K562 (cell line): ENCODE measurements around the gene C2orf68.

DNA sequence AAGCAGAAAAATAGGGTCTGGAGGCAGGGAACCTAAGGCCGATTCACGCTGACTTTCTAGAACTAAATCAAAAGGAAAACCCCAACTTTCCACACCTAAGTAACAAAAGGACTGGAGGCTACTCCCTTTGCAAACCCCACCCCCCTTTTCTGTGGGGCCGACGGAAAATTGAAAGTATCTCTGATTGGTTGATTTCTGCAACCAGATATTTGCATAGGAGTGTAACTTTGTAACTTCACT is 19.2 kb downstream of the TMSB10 start:
- RAMPAGE, long total RNA = no peak
- RRBS = no CpG with 5 or more reads among the region's 4 CpGs
PRO-cap:
- standard = no peak
- CoPRO, capped RNA only, 2 experiments = no peak in any of the 2 experiments
- CoPRO, capped and uncapped RNA, 2 experiments = no peak in any of the 2 experiments
- CoPRO, uncapped RNA only, 2 experiments = no peak in any of the 2 experiments
CAGE:
- cytosol, long polyA plus RNA = no peak
- long polyA plus RNA = no peak
- nucleolus, long total RNA = no peak
- nucleus, long polyA plus RNA = no peak

DNA sequence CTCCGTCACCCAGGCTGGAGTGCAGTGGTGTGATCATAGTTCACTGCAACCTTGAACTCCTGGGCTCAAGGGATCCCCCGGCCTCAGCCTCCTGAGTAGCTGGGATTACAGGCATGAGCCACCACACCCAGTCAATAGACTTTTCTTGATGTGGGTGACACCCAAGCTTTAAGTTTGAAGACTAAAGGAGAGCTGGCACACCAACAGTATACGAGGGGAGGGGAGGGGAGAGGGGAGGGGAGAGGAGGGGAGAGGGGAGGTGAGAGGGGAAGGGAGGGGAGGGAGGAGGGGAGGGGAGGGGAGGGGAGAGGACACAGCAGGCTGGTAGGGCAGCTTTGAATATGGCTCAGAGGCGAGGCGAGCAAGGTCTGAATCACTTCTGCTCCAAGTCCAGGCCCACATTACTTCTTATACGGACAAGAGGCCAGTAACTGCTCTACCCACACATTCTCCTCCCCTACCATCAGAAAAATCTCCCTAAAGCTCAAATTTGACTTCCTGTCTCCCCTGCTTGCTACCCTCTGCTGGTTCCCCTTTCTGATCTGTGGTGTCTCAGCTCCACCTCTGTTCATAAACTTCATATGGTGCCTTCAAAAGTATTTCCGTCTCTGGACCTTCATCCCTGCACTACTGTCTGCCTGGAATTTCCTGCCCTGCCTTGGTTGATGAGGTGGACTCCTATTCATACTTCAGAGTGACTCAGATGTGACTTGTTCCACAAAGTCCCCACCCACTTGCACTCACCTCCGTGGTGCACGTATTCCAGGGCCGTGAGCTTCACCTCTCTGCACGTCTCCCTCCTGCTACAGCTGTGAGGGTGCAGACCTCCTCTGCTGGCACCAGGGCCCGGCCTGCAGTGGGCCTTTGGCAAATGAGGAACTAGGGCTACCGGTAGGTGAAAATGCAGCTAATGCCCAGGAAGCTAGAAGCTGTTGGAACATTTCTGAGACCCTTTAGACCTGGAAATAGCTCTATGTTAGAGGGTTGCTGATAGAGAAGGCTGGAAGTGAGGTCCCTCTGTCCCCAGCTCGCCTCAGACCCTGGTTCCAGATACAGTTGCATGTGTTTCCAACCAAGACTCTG is 24.7 kb upstream of the KCMF1 start:
- RAMPAGE, long total RNA = no peak
- RRBS = 57% methylated on average over 1 of the region's 14 CpGs
PRO-cap:
- standard = no peak
- CoPRO, capped RNA only, 2 experiments = no peak in any of the 2 experiments
- CoPRO, capped and uncapped RNA, 2 experiments = no peak in any of the 2 experiments
- CoPRO, uncapped RNA only, 2 experiments = no peak in any of the 2 experiments
CAGE:
- cytosol, long polyA plus RNA = no peak
- long polyA plus RNA = no peak
- nucleolus, long total RNA = no peak
- nucleus, long polyA plus RNA = no peak

DNA sequence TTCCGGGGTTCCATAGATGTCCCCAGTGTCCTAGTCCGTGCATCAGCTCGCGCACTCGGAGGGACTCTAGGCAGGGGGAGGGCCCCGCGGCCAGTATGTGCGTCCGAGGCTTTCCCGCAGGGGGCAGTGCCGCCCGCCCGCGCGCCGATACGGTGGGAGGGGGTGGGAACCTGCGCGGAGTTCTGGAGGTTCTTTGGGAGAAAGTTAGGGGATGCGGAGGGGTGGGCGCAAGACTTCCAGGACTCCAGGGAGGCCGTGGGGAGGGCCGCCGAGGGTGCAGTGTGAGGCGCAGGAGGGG is 355 bp upstream of the TCF7L1 start:
- RAMPAGE, long total RNA = no peak
- RRBS = no CpG with 5 or more reads among the region's 25 CpGs
PRO-cap:
- standard = no peak
- CoPRO, capped RNA only, 2 experiments = no peak in any of the 2 experiments
- CoPRO, capped and uncapped RNA, 2 experiments = no peak in any of the 2 experiments
- CoPRO, uncapped RNA only, 2 experiments = no peak in any of the 2 experiments
CAGE:
- cytosol, long polyA plus RNA = no peak
- long polyA plus RNA = no peak
- nucleolus, long total RNA = no peak
- nucleus, long polyA plus RNA = no peak

DNA sequence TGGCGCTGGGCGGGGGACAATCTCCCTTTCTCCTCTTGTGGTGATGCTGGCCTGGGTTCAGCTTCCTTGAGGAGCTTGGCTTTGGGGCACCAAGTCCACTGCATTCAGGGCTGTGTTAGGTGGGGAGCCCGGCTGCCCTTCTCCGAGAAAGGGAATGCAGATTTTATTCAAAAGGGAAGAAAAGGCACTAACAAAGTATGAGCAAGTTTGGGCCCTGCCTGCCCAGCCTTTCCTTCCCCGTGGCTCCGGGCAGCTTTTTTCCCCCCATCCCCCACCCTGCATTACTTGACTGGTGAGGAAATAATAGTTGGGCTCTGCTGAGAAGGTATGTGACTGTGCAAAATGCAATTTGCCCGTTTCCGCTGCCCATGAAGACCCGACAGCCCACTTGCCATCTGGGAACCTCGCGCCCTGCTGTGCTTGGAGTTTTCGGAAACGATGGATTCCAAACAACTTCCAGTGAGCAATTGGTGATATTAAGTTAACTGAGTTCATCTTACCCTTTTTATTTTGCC is 82.9 kb downstream of the TCF7L1 start:
- RAMPAGE, long total RNA = no peak
- RRBS = no CpG with 5 or more reads among the region's 13 CpGs
PRO-cap:
- standard = no peak
- CoPRO, capped RNA only, 2 experiments = no peak in any of the 2 experiments
- CoPRO, capped and uncapped RNA, 2 experiments = no peak in any of the 2 experiments
- CoPRO, uncapped RNA only, 2 experiments = no peak in any of the 2 experiments
CAGE:
- cytosol, long polyA plus RNA = no peak
- long polyA plus RNA = no peak
- nucleolus, long total RNA = no peak
- nucleus, long polyA plus RNA = no peak

GRCh38 chr2:85255839-85256745 is 71.7 kb downstream of the TGOLN2 start:
- RAMPAGE, long total RNA = no peak
- RRBS = 7% methylated on average over 4 of the region's 23 CpGs
PRO-cap:
- standard = no peak
- CoPRO, capped RNA only, 2 experiments = no peak in any of the 2 experiments
- CoPRO, capped and uncapped RNA, 2 experiments = no peak in any of the 2 experiments
- CoPRO, uncapped RNA only, 2 experiments = no peak in any of the 2 experiments
CAGE:
- cytosol, long polyA plus RNA = no peak
- long polyA plus RNA = no peak
- nucleolus, long total RNA = no peak
- nucleus, long polyA plus RNA = no peak

DNA sequence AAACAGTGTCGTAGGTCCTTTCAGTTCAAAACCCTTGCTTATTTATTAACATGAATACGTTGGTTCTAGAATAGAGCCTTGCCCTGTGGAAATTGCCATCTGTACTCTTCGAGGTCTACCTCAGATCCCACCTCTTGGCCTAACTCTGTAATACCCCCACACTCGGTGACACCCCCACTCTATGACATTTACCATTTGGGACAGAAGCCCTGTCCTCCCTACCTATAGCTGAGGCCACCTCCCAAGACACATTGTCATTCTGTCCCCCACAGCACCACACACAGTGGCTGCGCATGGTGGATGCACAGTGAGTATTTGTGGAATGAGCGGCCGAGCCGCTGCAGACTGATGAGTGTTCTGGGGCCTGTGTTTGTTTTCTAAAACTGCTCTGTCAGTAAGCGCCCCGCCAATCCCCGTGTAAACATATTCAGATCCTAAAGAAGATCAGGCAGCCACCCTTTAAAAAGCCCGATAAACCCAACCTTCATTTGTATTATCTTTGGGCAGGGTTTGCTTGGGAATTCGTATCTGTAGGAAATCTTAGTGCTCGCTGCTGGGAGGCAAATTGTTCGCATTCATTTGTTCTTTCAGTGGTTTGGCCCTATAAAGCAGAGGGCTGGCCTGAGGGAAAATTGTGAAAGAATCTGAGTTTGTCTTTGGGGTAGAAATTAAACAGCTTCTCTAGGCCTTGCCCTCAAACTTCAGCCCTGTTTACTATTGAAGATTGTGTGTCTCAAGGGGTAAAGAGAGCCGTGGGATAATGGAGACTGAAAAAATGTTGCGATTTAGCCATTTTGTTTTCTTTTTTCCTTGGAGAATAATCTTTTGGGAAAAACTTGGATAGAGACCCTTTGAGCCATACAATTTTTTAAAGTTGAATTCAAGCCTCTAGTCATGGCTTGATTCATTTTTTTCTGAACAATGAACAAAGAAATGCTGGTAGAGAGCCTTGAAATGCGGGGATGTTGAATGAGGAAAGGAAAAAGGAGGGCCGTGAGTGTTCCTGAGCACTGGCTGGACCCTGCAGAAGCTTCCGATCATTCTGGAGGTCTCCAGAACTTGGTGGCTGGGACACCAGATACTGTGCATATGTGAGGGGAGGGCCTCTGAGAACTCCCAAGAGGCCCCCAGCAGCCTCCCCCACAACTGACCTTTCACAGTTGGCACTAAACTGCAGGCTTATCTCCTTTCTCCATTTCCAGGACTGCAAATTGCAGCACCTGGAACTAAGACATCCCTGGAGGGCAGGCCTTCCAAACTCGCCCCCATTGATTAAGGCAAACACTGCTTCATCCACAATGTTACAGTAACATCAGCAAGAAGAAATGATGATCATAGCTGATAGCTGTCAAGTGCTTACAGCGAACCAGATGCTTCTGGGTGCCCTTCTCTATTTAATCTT is 68.4 kb downstream of the TGOLN2 start:
- RAMPAGE, long total RNA = no peak
- RRBS = no CpG with 5 or more reads among the region's 22 CpGs
PRO-cap:
- standard = no peak
- CoPRO, capped RNA only, 2 experiments = no peak in any of the 2 experiments
- CoPRO, capped and uncapped RNA, 2 experiments = no peak in any of the 2 experiments
- CoPRO, uncapped RNA only, 2 experiments = no peak in any of the 2 experiments
CAGE:
- cytosol, long polyA plus RNA = no peak
- long polyA plus RNA = no peak
- nucleolus, long total RNA = no peak
- nucleus, long polyA plus RNA = no peak

DNA sequence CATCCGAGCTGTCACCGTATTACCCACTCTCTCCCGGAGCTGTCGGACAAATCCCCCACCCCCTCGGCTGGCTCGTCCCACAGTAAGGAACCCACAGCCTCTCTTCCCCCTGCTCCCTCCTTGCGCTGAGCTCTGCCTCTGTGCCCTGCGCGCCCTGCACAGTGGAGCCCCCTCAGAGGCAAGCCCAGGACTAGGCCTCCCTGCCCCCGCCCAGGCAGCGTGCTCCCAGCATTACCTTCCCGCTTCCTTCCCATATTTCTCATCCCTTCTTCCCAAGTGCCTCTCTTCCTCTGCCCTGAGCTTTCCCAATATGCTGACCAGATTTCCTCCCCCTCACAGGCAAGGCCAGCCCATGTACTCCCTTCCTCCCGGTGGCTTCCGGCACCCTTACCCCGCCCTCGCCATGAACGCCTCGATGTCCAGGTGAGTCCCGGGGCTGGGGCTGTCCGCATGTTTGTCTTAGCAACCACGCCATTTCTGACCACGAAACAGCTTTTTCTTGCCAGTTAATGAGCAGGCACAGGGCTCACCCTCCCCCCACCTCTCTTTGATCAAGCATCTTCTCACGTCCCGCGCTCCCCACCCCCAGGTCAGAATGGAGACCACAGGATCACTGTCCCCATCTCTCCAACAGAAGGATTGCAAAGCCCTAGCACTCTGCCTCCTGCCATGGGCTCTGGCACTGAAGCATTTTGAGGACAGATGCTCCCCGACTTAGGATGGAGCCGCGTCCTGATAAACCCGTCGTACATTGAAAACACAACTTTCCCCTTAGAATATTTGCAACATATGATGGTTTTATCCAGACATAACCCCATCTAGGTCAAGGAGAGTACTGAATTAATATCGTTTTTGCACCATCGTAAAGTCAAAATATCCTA is 23.6 kb downstream of the TGOLN2 start:
- RAMPAGE, long total RNA = no peak
- RRBS = 20% methylated on average over 9 of the region's 32 CpGs
PRO-cap:
- standard = no peak
- CoPRO, capped RNA only, 2 experiments = no peak in any of the 2 experiments
- CoPRO, capped and uncapped RNA, 2 experiments = no peak in any of the 2 experiments
- CoPRO, uncapped RNA only, 2 experiments = no peak in any of the 2 experiments
CAGE:
- cytosol, long polyA plus RNA = no peak
- long polyA plus RNA = no peak
- nucleolus, long total RNA = no peak
- nucleus, long polyA plus RNA = no peak

- RAMPAGE, long total RNA = no peak
- RRBS = no CpG with 5 or more reads among the region's 10 CpGs
PRO-cap:
- standard = no peak
- CoPRO, capped RNA only, 2 experiments = no peak in any of the 2 experiments
- CoPRO, capped and uncapped RNA, 2 experiments = no peak in any of the 2 experiments
- CoPRO, uncapped RNA only, 2 experiments = peak in 2 of 2 experiments; most common minus-strand start chr2:85323711 (in 1)
CAGE:
- cytosol, long polyA plus RNA = no peak
- long polyA plus RNA = no peak
- nucleolus, long total RNA = no peak
- nucleus, long polyA plus RNA = no peak
These were observed 4.2 kb downstream of the TGOLN2 start for GRCh38 chr2:85323447-85324154.

GRCh38 chr2:85546644-85547633 is 8.0 kb downstream of the MAT2A start:
- RAMPAGE, long total RNA = no peak
- RRBS = no CpG with 5 or more reads among the region's 3 CpGs
PRO-cap:
- standard = no peak
- CoPRO, capped RNA only, 2 experiments = no peak in any of the 2 experiments
- CoPRO, capped and uncapped RNA, 2 experiments = no peak in any of the 2 experiments
- CoPRO, uncapped RNA only, 2 experiments = peak in 2 of 2 experiments; most common plus-strand start chr2:85546807 (in 1); most common minus-strand start chr2:85546804 (in 1)
CAGE:
- cytosol, long polyA plus RNA = no peak
- long polyA plus RNA = no peak
- nucleolus, long total RNA = no peak
- nucleus, long polyA plus RNA = no peak

DNA sequence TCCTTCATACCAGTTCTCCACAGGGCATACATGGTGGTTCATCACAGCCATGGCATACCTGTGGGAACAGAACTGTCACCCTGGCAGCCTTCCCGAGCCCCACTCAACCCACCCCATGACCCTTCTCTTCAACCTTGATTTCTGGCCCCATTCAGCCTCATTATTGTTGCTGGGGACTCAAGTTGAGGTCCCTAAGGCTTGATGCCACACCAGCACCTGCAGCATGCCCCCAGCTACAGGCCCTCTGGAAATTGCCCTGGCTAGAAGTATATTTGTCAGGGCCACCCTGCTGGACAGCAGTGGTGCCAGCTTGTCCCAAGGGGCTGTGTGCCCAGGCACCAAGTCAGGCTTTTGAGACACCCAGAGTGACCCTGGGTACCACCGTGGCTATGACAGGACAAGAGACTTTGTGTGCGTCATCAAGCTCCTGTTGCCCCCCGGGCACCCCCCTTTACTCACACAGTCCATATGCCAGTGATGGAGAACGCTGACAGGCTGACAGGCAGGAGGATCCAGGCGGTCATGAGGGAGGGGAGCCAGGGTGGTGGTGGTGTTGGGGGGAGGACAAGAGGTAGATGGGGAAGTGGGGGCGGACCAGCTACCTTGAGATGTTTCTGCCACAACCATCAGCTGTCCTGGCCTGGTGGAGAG is 948 bp downstream of the TMEM150A start:
- RAMPAGE, long total RNA = no peak
- RRBS = no CpG with 5 or more reads among the region's 7 CpGs
PRO-cap:
- standard = no peak
- CoPRO, capped RNA only, 2 experiments = no peak in any of the 2 experiments
- CoPRO, capped and uncapped RNA, 2 experiments = no peak in any of the 2 experiments
- CoPRO, uncapped RNA only, 2 experiments = peak in 1 of 2 experiments; most common plus-strand start position 269 of the sequence (in 1); most common minus-strand start position 32 of the sequence (in 1)
CAGE:
- cytosol, long polyA plus RNA = no peak
- long polyA plus RNA = no peak
- nucleolus, long total RNA = no peak
- nucleus, long polyA plus RNA = no peak

DNA sequence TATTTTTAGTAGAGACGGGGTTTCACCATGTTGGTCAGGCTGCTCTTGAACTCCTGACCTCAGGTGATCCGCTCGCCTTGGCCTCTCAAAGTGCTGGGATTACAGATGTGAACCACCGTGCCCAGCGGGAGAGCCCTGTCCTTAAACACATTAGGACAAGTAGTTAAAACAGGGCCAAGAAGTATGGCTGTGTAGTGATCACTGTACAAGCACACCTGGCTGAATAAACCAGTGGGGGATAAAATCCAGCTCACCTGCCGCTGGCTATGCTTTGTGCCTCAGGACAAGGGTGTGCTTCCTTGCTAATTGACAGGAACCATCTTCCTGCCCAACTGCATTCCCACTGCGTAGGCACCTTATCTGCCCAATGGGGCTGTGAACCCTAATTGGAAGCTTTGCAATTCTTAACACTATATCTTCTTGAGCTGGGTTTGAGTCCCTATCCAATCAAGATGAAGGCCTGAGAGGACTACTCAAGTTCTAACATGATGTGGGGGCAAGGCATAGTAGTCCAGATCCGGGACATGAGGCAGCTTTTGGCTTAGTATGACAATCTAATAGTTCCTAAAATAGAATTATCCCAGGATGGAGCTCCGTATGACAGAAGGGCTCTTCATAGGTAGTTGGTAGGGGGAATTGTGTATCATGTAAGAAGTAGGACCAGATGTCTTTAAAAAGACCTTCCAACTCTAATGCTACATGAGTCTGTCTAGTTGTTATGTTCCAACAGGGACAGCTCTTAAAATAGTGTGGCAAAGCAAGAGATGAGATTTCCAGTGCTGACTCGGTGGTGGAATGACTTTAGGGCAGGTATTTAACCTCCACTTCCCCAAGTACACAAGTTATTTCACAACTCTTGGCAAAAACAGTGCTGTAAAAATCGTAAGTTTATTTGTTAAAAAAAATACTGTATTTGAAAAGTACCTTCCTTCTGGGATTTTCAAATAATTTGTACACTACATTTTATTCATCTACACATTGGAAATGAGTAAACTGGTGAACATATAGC is 2.2 kb upstream of the TMEM150A start:
- RAMPAGE, long total RNA = no peak
- RRBS = no CpG with 5 or more reads among the region's 11 CpGs
PRO-cap:
- standard = no peak
- CoPRO, capped RNA only, 2 experiments = no peak in any of the 2 experiments
- CoPRO, capped and uncapped RNA, 2 experiments = no peak in any of the 2 experiments
- CoPRO, uncapped RNA only, 2 experiments = peak in 2 of 2 experiments; most common plus-strand start position 197 of the sequence (in 1); most common minus-strand start position 165 of the sequence (in 1)
CAGE:
- cytosol, long polyA plus RNA = no peak
- long polyA plus RNA = no peak
- nucleolus, long total RNA = no peak
- nucleus, long polyA plus RNA = no peak

- RAMPAGE, long total RNA = start-site peak on the minus strand at chr2:85612036-85612071, 524 and 280 reads in 2 replicates
- RRBS = 1% methylated on average over 18 of the region's 81 CpGs
PRO-cap:
- standard = bidirectional peak, plus-strand start at chr2:85611512, minus-strand start at chr2:85611461; bidirectional peak, plus-strand start at chr2:85611840, minus-strand start at chr2:85611773; bidirectional peak, plus-strand start at chr2:85612141, minus-strand start at chr2:85612032
- CoPRO, capped RNA only, 2 experiments = peak in 2 of 2 experiments; most common plus-strand start chr2:85612105 (in 2); most common minus-strand start chr2:85612032 (in 2)
- CoPRO, capped and uncapped RNA, 2 experiments = peak in 2 of 2 experiments; most common plus-strand start chr2:85612105 (in 2); most common minus-strand start chr2:85612032 (in 2)
- CoPRO, uncapped RNA only, 2 experiments = peak in 1 of 2 experiments; most common plus-strand start chr2:85611398 (in 1); most common minus-strand start chr2:85611209 (in 1)
CAGE:
- cytosol, long polyA plus RNA = no peak
- long polyA plus RNA = no peak
- nucleolus, long total RNA = no peak
- nucleus, long polyA plus RNA = start-site peak on the minus strand at chr2:85612017-85612054, 57 and 103 reads in 2 replicates
These were observed at the start of gene C2orf68 for GRCh38 chr2:85611143-85612212. C2orf68 (minus strand) TSS chr2:85612066.

DNA sequence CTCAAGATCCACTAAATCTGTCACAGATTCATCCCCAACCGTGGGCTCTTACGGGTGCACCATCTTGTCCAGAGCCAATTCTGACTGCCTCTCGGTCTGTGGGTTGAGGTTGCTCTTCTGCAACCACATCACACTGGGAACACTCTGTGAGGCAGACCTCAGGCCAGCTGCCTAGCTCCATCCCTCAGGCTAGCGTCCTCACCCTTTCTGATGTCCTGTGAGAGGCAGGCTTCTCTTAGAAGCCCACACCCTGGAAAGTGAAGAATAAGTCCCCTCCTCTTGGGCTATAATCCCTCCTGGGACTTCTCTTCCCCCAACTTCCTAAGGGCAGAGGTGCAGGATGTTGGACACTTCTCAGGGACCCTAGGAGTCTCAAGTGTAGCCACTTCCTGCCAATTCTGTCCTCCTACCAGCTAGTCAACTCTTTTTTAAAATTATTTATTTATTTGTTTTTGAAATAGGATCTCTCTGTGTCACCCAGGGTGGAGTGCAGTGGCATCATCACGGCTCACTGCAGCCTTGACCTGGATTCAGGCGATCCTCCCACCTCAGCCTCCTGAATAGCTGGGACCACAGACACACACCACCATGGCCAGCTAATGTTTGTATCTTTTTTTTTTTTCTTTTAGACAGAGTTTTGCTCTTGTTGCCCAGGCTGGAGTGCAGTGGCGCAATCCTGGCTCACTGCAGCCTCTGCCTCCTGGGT is 11.7 kb downstream of the SFTPB start:
- RAMPAGE, long total RNA = no peak
- RRBS = no CpG with 5 or more reads among the region's 7 CpGs
PRO-cap:
- standard = no peak
- CoPRO, capped RNA only, 2 experiments = no peak in any of the 2 experiments
- CoPRO, capped and uncapped RNA, 2 experiments = no peak in any of the 2 experiments
- CoPRO, uncapped RNA only, 2 experiments = peak in 1 of 2 experiments; most common plus-strand start position 441 of the sequence (in 1)
CAGE:
- cytosol, long polyA plus RNA = no peak
- long polyA plus RNA = no peak
- nucleolus, long total RNA = no peak
- nucleus, long polyA plus RNA = no peak

GRCh38 chr2:85743454-85744129 is 10.2 kb upstream of the ATOH8 start:
- RAMPAGE, long total RNA = no peak
- RRBS = no CpG with 5 or more reads among the region's 8 CpGs
PRO-cap:
- standard = no peak
- CoPRO, capped RNA only, 2 experiments = no peak in any of the 2 experiments
- CoPRO, capped and uncapped RNA, 2 experiments = no peak in any of the 2 experiments
- CoPRO, uncapped RNA only, 2 experiments = no peak in any of the 2 experiments
CAGE:
- cytosol, long polyA plus RNA = no peak
- long polyA plus RNA = no peak
- nucleolus, long total RNA = no peak
- nucleus, long polyA plus RNA = no peak

DNA sequence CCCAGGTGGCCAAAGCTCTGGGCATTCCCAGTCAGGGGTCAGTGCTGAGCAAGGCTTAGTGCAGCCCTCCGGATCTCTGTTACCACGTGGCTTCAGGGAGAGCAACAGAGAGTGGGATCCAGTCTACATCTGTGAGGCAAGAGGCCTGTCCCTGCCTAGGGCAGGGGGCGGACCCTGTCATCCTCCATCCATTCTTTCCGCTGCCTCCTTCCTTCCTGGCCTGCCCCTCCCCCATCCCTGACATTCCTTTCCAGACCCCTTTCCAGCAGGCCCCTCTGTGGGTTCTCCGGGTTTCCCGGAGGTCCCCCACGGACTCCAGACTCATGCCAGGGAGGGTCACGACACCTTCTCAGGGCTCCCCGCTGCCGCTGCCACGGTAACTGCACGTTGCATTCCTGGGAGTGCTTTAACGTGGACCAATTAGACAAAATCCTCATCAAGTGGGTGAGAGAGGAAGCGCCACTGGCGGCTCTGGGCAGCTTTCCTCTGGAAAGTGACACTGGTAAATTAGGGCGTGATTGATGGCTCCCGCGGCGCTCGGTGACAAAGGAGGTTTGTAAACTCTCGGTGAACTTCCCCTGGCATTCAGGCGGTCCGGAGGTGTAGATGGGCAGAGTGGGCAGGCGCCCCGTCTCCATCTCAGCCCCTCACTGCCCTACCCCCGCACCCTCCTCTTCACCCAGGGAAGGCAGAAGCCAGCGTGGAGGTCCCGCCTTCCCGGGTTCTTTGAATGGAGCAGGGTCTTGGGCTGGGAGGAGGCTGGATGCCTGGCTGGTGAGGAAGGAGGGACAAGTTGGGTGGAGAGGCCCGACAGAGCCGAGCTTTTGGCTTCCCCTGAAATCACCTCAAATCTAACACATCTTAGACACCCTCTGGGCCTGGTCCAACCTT is 11.5 kb downstream of the ATOH8 start:
- RAMPAGE, long total RNA = no peak
- RRBS = no CpG with 5 or more reads among the region's 31 CpGs
PRO-cap:
- standard = no peak
- CoPRO, capped RNA only, 2 experiments = no peak in any of the 2 experiments
- CoPRO, capped and uncapped RNA, 2 experiments = no peak in any of the 2 experiments
- CoPRO, uncapped RNA only, 2 experiments = no peak in any of the 2 experiments
CAGE:
- cytosol, long polyA plus RNA = no peak
- long polyA plus RNA = no peak
- nucleolus, long total RNA = no peak
- nucleus, long polyA plus RNA = no peak

- RAMPAGE, long total RNA = no peak
- RRBS = no CpG with 5 or more reads among the region's 6 CpGs
PRO-cap:
- standard = no peak
- CoPRO, capped RNA only, 2 experiments = no peak in any of the 2 experiments
- CoPRO, capped and uncapped RNA, 2 experiments = no peak in any of the 2 experiments
- CoPRO, uncapped RNA only, 2 experiments = no peak in any of the 2 experiments
CAGE:
- cytosol, long polyA plus RNA = no peak
- long polyA plus RNA = no peak
- nucleolus, long total RNA = no peak
- nucleus, long polyA plus RNA = no peak
These were observed 20.8 kb downstream of the ATOH8 start for GRCh38 chr2:85774470-85775174.